ENCODE results near the genes MEST and COPG2.

DNA sequence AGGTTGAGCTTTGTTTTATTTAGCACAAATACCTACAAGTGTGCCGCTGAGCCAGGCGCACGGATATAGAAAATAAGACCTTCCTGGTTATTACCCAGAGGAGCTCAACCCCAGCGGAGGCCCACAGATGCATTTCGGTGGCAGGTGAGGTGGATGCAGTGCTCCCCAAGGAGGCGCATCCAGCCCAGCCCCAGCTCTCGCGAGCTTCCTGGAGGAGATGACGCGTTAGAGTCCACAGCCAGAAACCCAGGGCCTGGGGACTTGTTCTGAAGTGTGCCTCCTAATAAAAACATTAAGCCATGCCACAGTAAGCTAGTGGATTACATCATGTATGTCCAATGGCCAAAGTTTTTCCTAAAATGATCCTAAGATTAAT is 923 bp upstream of the TMEM209 start:
- PRO-cap, result no peak
- RAMPAGE, long total RNA, result no peak

- PRO-cap, result no peak
- RAMPAGE, long total RNA, result no peak
These were observed 28.6 kb downstream of the SSMEM1 start for GRCh38 chr7:130236230-130236650.

DNA sequence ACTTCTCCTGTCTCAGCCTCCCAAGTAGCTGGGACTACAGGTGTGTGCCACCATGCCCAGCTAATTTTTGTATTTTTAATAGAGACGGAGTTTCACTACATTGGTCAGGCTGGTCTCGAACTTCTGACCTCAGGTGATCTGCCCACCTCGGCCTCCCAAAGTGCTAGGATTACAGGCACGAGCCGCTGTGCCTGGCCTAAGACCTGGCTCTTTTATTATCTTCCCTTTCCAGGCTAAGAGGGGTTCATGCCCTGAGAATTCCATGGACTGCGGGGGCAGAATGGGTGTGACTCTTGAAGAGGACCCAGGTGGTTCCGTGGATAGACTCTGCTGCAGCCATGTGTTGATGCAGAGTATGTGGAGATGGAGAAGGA is 10.4 kb upstream of the CPA4 start:
- PRO-cap, result no peak
- RAMPAGE, long total RNA, result no peak

GRCh38 chr7:130365460-130366317 is 14.6 kb upstream of the CPA1 start:
- PRO-cap, result no peak
- RAMPAGE, long total RNA, result no peak

DNA sequence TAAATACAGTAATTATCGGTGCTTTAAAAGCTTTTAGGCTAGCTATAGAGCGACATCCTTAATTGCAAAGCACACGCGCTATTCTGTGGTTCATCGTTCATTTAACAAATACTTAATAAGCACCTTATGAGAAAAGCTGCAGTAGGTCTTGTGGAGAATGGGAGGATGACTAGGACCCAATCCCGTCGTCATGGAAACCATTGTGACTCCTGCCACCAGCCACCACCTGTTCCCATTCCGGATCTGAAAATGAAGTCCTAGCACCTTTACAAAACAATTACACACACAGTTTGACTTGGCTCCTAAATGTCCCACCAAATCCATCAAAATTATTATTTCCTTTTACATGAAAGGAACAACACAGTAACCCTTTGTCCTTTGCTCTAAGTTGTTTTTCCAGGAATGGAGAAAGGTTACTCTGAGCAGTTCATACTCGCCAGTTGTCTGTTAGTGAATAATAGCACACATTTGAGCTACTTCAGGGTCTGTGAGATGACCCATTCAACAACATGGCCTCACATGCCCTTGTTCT is 785 bp upstream of the CEP41 start:
- PRO-cap, result no peak
- RAMPAGE, long total RNA, result no peak

GRCh38 chr7:130486552-130487452 is 5.1 kb upstream of the MEST start:
- PRO-cap, result no peak
- RAMPAGE, long total RNA, result no peak

DNA sequence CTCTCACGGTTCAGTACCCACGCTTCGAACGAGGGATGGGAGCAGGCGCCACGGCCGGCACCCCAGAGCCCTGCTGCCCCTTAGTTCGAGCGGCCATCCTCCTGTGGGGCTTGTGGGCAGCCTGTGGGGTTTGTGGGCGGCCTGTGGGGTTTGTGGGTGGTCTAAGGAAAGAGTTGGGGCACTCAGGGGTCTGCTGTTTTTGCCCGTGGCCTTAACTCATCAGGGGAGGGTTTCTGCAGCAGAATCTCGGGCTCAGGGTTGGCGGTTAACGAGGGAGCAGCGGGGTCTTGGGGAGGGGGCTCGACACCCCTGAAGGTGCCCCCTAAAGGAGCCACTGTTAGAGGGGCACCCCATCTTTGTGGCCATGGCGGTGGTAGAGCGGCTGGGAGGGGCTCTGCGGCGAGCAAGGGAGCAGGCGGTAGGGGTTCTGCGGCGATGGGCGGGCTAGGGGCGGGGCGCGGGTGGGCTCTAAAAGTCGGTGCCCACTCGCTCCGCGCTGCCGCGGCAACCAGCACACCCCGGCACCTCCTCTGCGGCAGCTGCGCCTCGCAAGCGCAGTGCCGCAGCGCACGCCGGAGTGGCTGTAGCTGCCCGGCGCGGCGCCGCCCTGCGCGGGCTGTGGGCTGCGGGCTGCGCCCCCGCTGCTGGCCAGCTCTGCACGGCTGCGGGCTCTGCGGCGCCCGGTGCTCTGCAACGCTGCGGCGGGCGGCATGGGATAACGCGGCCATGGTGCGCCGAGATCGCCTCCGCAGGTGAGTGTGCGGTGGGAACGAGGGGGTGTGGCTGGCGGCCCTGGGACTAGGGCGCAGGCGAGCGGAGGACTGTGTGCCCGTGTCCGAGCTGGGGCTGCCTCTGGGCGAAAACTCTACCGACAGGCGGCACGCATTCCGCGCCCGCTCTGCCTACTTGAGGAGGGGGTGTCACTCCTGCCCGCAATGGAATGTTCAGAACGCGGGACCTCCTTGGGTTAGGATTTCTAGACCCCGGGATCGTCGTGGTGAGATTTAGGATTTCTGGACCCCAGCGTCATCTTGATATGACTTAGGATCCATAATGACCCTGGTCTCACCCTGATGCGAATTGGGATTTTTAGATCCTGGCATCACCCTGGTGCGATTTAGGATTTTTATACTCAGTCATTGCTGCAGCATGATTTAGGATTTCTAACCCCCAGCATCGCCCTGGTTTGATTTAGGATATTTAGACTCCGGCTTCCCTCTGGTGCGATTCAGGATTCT is at the start of gene MEST:
TSS of gene MEST (plus strand) at position 498 of the 1,238 bp plus-strand sequence.
- PRO-cap, result no peak
- RAMPAGE, long total RNA, result no peak

DNA sequence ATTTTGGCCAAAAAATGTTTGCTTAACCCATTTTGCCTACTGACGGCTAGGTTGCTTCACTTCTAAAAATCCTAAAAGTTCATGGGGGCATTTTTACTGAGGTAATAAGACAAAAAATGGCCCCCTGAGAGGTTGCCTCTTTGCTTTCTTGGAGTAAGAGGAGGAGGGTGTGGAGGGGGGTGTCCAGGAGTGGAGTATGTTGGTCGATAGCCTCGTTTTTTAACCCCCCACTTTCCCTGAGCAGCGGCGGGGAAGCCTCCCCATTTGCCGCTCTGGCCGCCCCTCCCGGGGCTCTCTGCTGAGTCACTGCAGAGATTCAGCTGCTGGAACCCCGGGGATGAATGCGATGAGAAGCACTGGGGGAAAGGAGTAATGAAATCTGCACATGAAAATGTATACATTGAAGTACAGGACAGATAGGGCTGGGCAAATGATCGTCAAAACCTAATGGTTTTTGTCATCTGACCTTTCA is 1.6 kb downstream of the MEST start:
- PRO-cap, result no peak
- RAMPAGE, long total RNA, result no peak

DNA sequence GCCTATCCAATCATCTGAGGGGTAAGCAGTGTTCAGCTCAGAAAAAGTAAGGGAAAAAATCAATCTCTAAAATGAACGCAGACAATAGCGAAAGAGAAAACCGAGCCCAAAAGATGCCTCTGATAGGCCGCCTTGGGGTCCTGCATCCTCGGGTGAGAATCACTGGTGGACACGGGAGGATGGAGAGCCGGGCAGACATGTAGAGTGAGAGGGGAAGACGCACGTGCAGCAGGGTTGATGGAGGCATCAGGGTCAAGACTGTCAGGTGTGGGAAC is 39.9 kb downstream of the MEST start:
- PRO-cap, result no peak
- RAMPAGE, long total RNA, result no peak

DNA sequence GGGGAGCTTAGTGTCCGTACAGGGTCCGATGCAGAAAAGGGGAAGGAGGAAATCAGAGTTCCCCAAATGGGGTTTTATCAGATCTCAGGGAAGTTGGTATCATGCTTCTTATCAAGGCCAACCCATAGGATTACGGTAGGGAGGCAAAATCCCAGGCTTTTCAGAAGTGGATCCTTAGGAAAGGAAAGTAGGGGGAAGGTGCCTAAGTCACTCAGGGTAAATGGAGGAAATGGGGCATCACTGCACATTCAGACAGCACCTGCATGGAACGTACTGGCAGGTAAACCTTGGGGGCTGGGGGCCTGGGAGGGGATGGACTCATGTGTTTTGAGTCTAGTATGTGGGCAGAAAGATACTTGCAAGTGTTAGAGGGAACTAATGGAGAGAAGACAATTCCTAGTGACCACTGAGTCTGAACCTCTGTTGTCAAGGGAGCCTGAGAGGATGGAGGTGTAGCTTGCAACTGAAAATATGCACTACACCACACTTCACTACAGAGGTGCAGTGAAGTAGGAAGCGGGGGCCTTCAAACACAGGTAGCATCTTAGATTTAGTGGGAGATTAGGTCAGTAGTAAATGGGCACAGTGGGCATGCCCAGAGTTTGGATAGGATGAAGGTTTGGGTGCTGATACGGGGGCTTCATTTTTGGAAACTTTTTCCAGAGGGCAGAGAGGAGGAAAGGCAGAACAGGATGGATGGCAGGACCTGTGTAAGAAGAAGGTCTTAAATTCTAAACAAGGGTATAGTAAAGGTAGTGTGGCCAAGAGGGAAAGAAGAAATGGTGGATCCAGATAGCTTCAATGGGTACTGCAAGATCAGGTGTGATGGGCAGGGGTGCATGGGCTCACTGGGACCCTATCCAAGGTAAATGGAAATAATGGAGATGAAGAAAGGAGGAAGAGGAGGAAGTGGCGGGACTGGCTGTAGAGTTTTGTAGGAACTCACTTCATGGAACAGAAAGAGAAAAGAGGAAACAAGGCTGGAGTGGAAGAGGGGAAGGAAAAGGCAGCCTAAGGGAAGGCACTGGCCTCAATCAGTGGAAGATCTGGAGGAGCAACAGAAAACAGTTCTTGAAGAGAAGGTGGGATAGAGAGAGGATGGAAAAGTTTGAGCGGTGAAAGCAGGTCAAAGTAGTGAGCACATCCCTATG is 46.9 kb downstream of the MEST start:
- PRO-cap, result no peak
- RAMPAGE, long total RNA, result start-site peak on the plus strand centred at position 905 of the sequence, 95 bp wide, 11 and 60 reads in 2 replicates

DNA sequence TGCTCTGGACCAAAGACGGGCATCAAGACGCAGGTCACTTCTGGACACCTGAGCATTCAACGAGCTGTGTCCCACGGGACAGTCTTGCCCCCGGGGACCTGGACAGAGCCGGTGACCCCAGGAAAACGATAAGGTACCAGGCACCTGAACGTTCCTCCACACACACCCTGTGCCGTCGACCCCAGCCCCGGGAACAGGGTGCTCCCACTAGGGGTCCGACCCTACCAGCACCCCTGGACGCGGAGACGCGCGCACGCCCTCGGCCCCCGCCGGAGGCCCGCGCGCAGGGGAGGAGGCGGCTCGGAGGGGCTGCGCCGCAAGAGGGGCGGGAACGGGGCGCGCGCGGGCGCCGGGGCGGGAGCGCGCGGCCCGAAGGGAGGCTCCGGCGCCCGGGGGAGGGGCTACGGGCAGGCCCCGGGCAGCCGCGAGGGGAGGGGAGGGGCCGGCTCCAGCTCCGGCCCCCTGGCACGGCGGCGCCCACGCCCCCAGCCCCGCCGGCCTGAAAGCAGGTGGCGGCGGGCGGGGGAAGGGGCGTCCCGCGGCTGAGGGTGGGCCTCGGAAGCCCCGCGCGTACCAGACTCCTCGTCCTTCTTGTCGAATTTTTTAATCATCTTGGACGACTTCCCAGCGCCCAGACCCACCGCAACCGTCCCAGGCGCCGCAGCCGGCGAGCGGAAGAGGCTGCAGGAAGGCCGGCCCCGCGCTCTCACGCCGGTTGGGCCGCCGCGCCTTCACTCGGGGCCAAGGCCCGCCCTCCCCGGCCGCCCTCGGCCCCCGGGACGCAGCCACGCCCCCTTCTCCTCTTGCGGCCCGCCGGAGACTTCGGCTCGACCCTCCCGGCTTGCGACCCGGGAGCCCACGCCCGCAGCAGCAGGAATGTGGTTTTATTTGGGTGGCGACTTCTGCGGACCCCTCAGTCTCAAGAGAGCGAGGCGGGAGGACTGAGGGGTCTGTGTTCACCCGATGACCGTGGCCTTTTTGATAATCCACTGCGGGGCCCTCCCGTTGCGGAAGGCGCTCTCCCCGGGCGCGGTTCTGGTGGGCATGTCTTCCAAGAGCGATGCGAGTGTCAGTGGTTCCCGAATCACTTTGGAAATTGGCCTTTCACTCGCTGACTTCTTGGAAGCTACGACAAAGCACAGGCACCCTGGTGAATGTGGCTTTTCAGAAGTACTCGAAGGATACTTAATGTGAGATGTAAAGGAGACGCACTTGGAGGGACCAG is at the start of gene COPG2:
TSS of gene COPG2 (minus strand) at position 691 of the 1,225 bp plus-strand sequence.
- PRO-cap, result bidirectional peak, plus-strand start at position 806 of the sequence, minus-strand start at position 662 of the sequence
- RAMPAGE, long total RNA, result start-site peak on the minus strand centred at position 672 of the sequence, 38 bp wide, 350 and 42 reads in 2 replicates

DNA sequence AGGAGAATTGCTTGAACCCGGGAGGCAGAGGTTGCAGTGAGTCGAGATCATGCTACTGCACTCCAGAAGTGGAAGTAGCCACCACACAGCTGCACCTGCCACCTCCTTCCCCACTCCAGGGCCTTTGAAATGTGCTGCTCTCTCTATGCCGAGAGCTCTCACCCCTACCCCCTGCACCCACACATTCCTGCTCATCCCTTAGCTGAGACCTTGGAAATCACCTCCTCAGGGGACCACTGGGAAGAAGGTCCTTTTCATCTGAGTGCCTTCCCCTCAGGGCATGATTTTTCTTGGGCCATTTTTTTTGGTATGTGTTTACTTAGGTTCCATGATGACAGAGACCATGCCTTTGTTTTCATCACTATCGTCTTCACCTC is 166.4 kb upstream of the KLF14 start:
- PRO-cap, result no peak
- RAMPAGE, long total RNA, result no peak

- PRO-cap, result no peak
- RAMPAGE, long total RNA, result no peak
These were observed 176.1 kb upstream of the KLF14 start for GRCh38 chr7:130909994-130910647.

DNA sequence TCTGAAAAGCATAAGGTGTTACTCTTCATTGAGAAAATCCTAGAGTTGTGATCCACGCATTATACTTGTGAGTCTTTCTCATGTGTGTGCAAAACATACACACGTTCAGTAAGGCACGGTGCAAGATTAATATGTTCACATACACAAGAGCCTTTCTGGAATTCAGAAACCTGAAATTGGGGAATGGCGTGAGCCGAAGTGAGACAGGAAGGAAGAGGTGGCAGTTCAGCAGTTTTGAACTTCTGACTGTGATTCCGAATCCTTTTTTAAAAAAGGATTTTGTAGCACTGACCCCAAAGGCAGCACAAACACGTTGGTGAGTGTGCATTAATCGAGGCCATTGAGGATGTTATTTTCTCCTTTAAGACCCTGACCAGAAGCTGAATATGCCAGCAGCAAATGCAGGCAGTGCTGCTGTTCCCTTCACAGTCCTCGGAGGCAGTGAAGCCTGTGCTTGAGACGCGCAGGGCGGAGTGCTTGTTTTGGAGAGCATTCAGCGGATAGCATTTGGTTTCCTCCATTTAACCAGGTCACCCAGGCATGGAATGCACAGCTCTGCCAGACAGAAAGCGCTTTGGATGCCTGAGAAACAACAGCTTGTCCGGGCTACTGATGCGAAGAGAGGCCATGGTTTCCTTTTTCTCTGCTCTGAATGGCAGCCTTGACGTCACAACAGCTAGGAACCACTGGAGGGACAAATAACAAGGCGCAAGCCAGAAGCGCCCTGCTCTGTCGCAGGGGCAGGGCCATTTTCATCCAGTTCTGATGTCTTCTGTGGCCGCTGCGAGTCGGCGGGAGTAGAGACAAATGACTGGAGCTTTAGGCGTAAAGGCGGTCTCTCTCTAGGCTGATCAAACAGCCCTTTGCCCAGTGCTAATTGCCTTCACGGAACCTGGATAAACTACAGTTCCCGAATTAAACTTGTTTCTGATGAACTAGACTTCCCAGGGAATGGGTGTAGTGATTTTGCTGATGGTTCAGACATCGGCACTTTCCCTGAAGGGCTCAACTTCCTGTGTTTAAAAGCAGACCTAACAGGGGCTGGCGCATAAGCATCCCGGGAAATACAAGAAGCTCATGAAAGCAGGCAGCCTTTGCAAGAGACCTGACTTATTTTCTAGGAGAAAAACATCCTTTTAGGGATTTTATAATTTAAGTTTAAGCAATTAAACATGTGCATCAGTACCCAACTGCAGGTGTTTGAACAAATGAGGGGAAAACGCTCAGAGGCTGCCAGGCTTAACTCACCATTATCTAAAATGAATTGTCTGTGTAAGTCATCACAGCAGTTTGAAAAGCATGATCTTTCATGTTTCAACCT is 187.5 kb upstream of the KLF14 start:
- PRO-cap, result bidirectional peak, plus-strand start at position 759 of the sequence, minus-strand start at position 443 of the sequence
- RAMPAGE, long total RNA, result no peak

GRCh38 chr7:130936364-130937144 is 202.5 kb upstream of the KLF14 start:
- PRO-cap, result no peak
- RAMPAGE, long total RNA, result no peak

DNA sequence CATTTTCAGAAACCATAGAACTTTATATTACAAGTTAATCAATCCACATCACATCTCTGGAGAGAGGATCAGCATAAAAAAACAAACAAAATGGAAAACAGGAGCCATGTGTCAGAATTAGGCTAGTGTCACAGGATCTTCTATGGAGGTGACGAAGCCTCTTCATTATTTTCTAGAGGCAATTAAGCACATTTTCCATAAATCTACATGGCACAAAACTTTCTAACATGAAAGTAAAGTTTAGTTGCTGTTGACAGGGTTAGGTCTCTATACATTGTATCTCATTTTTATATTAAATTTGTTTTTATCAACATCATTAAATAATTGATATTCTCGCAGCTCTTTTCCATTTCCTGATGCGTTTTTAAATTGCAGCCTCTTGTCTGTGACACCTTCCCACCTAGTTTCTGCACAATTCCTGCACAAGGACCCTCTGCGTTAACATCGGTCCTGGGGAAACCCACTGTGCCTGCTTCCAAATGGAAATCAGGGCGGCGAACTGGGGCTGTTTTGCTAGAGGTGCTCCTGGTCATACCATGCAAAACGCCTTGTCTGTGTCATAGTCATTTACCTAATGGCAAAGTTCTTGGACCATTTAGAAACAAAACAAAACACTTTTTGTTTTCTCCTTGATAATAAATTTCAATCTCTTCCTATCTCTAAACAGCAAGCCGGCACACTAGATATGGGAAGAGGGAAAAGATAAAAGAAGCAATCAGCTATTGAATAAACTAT is 206.7 kb upstream of the KLF14 start:
- PRO-cap, result no peak
- RAMPAGE, long total RNA, result no peak

- PRO-cap, result no peak
- RAMPAGE, long total RNA, result no peak
These were observed 217.6 kb upstream of the KLF14 start for GRCh38 chr7:130951363-130952256.

GRCh38 chr7:130990241-130990988 is 256.4 kb upstream of the KLF14 start:
- PRO-cap, result no peak
- RAMPAGE, long total RNA, result no peak

GRCh38 chr7:131033429-131033894 is 294.2 kb upstream of the MKLN1 start:
- PRO-cap, result no peak
- RAMPAGE, long total RNA, result no peak

DNA sequence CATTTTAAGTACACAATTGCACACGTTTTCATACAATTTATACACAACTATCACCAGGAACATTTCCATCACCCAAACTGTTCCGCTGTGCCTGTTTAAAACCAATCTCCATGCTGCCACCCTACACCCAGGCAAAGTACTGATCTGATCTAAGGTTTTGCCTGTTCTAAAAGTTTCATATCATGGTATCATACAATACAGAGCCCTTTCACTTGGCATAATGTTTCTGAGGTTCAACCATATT is 282.9 kb upstream of the MKLN1 start:
- PRO-cap, result no peak
- RAMPAGE, long total RNA, result no peak

Measured in urinary bladder (tissue), 3 donors.